Osteocyte (in vitro differentiated cells): Measurements from ENCODE around the genes NECTIN1 and ARHGEF12.

- PRO-cap, result no peak
Measured at GRCh38 chr11:119352816-119353427, 6.4 kb upstream of the MFRP start.

DNA sequence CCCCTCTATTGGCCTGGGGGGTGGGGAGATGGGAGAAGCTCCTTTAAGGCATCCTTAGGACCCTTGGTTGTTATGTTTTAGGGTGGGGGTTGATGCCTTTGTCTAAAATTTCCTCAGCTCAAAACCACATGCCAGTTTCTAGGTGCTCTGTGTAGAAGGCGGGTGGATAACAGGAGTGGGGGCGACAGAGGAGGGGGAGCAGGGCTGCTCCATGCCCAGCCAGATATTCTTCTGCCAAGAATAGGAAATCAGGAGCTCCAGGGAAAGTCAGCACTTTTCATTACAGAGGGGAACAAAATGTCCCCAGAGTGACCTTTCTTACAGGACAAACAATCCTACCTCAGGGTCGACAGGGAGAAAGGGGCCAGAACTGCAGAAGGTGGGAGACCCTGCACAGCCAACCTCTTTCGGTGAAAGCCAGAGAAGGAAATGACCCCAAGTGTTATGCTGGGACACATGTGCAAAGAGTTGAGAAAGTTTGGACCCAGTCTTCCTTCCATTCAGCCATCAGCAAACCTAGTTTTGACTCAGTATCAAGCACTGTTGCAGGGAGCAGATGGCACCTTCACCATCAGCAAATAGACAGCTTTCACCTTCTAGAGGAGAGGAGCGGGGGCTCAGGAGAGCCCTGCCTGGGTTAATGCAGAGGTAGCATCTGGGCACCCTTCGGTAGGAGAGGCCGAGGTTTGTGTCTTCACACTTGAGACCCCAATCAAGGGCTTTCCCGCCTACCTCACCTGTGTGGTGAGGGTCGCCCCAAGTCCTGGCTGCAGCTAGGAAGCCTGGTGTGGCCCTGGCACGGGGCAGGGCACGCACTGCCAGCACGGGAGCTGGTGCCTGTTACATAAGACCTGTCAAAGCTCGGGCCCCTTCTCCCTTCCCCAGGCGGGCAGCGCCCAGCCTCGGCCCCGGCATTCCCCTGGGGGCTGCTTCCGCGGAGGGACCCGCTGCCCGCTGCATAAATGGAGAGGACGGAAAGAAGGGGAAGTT, 16.1 kb upstream of the MFRP start:
- PRO-cap, result no peak

DNA sequence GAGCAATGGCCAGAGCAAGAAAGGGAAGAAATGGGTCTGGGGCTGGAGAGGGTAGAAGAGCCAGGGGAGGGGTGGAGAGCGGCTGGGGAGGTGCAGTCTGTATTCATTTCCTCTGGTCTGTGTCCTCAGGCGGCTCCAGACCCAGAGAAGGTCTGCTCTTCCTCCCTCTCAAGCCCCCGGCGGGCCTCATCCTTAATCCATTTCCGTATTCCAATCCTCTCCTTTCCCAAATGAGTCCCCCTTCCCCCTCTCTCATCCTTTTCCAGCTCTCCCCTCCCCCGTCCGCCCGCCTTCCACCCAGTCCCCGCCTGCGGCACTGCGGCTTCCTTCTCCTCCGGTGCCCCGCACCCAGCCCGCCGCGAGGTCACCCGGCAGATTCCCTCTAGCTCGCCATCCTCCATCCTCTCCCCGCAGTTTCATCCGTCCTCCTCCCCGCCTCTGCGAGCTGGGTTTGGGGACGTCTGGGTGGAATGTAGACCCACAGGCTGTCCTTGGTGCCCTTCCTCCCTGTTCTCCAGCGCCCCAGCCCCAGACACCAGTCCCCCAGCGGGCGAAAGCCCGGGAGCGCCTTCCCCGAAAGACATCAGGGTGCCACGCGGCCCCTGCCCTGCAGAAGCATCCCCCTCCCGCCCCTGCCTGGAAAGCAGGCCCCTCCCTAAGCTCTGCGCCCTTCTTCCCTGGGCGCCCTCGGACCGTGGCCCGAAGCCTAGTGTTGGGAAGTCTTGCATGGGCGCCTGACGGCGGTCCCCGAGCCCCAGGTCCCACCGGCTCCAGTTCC, 451 bp downstream of the THY1 start:
- PRO-cap, result no peak

- PRO-cap, result no peak
Measured at GRCh38 chr11:119460623-119460974, 37.6 kb upstream of the THY1 start.

GRCh38 chr11:119664866-119665441, 64.0 kb downstream of the NECTIN1 start:
- PRO-cap, result no peak

DNA sequence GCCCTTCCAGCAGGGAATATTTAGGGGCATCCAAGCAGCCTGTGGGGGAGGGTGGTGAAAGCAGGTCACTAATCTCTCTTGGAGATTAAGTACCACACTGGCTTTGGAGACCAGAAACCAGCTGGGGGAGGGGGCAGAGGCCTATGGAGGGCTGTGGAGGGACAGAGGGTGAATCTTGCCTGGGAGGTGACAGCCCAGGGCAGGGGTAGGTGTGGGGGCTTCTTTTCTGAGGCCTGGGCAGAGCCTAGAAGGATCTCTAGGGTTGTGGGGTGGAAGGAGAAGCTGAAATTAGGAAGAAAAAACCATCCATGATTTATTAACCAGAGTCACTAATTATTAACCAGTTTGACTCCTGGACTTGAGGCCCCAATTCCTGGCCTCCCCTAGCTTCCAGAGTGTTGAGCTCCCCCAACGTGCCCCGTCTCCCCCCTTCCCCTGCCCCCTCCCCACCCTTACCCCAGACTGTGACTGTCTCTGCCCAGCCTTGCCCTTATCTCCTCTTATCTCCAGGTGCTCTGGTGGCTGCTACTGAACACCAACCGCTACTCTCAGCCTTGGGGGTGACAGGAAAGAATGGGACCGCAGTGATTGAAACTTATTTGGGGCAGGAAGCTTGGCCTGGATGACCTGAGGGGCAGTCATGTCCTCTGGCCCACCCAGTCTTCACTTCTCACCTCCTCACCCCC, 15.8 kb downstream of the NECTIN1 start:
- PRO-cap, result no peak

DNA sequence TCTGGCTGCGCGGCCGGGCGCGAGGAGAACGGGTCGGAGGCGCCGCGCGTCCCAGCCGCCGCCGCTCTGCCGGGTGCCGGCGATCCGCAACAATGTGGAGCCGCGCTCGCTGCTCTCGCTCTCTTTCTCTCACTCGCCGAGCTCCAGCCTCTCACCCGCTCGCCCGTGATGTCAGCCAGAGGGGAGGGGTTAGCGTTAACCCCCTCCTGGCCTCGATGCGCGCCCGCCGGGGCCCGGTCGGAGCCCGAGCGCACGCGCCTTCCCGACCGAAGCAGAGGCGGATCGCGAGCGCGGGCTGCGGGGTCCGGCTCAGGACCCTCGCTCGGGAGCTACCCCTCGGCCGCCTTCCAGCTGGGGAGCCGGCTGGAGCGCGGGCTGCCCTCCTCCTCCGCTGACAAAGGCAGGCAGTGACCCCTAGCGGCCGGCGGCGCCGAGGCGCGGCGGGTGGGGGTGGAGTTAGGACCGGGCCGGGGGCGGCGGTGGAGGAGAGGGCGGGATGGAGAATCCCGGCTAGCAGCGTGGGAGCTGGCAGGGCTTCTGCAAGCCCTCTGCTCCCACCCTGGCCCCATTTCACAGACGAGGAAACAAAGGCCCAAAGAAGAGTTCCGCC, at the start of gene NECTIN1:
Gene NECTIN1 (minus strand): TSS at position 126 of the 610 bp plus-strand sequence.
- PRO-cap, result bidirectional peak, plus-strand start at position 465 of the sequence, minus-strand start at position 96 of the sequence

GRCh38 chr11:119780272-119780535, 51.2 kb upstream of the NECTIN1 start:
- PRO-cap, result no peak

GRCh38 chr11:119832589-119832955, 103.6 kb upstream of the NECTIN1 start:
- PRO-cap, result no peak

DNA sequence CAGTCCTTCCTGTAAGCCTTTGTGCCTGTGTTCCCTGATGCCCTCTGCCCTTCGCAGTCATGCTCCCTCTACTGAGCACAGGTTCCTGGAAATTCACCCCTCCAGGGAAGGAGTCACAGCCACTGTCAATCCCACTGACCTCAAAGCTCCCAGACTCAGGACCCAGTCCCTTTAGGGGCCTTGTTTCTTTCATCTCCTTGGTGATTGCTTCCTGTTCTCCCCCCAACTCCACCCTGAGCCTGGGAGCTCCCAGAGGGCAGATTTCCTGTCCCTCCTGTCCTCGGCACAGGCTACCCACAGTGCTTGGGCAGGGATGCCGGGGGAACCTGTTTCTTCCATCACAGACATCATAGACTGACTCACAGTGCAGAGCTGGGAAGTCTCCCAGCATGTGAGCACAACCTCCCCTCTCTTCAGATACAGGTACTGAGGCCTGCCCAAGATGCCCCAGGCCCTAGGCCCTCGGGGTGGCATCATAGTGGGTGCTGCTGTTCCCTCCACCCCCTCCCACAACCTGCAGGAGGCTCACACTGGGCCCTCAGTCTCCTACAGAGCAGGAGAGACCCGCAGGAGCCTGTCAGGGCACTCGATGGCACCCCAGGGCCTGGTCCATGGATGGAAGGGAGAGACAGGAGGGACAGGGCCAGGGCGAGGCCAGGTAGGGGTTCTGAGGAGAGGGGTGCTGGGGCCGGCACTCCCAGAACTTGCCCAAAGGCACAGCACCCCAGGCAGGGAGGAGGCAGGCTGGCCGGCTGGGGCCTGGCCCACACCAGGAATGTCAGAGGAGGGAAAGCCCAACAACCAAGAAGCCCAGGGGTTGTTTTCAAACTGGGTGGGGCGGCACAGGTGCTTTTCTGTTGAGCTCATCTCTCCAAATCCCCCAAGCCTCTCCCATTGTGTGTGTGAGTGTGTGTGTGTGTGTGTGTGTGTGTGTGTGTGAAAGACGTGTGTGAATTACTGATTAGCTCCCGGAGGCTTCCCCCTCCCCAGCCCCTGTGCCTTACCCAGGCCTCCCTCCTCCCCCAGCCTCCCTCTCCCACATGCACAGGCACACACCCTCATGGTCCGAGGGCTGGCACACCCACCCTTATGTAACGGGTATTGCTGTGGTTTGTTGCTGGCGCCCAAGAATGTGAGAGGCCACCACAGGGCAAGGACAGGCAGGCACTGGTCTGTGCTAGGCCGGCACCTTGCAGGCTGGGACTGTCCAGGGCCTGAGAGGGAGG, 16.3 kb downstream of the TRIM29 start:
- PRO-cap, result no peak

GRCh38 chr11:120122906-120123485, 14.9 kb downstream of the TRIM29 start:
- PRO-cap, result no peak

DNA sequence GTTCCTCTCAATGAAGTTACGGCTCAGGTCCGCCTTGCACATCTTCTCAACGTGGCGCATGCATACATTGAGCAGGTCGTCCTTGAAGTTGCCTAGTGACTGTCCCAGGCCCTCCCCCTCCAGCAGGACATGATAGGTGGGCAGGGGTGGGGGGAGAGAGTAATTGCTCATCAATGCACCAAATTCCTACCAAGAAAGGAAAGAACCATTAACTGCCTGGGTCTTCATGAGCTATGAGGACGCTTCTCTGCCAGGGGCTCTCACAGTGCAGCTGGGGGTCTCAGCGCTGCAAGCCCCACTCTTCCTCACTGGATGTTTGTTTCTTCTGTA, 12.2 kb downstream of the TRIM29 start:
- PRO-cap, result no peak

DNA sequence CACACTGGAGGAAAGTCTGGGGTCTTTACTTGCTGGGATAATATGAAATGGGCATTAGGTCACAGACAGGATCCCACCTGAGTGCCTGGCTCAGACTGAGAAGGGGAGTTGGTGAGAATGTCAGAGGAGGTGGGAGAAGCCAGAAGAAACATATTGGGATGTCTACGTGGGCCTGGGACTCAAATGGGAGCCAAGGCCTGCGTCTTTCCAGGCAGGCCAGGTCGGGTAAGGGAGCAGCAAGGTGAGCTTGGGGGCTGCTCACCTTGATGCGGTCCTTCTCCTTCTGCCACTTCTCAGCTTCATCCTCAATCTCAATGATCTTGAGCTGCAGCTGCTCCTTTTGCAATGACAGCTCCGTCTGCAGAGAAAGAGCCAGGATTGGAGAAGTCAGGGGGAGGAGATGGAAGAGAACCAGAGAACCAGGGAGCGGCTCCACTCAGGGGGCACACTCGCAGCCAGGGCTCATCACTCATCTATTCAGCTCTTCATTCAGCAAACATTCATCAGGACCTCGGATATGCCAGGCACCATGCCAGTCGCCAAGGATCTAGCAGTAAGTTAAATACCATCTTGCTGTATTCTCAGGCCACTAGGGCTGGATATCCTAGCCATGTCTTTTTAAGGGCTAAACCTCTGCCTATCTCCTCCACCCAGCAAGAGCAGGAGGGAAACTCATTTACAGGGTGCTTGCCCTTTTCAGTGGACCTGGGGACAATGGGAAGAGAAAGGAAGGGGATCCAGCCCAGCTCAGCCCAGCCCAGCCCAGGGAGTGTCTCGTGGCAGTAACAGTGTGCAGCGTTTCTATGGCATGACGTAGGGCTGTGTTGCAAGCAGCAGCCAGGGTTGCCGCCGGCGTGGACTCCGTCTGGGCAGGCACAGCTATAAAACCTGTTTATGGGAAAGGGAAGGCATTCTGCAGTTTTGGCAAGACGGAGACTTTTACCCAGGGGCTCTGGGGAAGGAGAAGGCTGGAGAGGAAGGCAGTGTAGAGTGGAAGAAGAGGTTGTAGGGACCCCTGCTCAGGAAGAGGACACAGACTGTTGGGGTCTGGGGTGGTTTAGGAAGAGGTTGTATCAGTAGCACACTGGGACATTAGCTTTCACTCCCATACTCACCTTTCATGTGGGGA, 9.4 kb downstream of the TRIM29 start:
- PRO-cap, result no peak

- PRO-cap, result no peak
Measured at GRCh38 chr11:120135519-120136288, 2.2 kb downstream of the TRIM29 start.

DNA sequence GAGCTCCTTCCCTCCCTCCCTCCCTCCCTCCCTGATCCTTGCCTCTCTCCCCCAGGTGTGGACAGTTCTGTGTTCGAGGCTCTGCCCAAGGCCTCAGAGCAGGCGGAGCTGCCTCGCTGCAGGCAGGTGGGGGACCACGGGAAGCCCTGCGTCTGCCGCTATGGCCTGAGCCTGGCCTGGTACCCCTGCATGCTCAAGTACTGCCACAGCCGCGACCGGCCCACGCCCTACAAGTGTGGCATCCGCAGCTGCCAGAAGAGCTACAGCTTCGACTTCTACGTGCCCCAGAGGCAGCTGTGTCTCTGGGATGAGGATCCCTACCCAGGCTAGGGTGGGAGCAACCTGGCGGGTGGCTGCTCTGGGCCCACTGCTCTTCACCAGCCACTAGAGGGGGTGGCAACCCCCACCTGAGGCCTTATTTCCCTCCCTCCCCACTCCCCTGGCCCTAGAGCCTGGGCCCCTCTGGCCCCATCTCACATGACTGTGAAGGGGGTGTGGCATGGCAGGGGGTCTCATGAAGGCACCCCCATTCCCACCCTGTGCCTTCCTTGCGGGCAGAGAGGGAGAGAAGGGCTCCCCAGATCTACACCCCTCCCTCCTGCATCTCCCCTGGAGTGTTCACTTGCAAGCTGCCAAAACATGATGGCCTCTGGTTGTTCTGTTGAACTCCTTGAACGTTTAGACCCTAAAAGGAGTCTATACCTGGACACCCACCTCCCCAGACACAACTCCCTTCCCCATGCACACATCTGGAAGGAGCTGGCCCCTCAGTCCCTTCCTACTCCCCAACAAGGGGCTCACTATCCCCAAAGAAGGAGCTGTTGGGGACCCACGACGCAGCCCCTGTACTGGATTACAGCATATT, 10.9 kb upstream of the POU2F3 start:
- PRO-cap, result no peak

DNA sequence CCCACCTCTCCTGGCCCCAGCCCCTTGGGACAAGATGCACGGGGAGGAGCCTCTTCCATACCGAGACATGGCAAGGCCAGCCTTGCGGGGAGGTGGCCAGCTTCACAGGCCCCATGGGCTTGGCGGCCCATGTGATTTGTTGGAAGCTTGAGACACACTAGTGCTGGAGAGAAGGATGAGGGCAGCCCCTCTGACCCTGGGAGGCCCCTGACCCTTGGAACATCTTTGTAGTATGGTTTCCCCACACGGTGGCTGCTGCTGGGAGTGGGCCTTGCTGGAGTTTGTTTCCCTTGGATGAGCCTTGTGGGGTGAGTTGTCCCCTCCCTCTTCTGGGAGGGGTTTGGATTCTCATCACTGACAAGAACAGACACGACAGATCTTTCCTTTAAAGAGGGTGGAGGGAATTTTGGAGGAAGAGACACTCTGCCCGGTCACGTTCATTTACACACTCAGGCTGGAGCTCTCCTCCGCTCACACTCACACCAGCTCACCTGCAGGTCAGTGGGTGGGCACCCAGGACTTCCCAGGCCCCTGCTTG, 31.6 kb downstream of the POU2F3 start:
- PRO-cap, result no peak

DNA sequence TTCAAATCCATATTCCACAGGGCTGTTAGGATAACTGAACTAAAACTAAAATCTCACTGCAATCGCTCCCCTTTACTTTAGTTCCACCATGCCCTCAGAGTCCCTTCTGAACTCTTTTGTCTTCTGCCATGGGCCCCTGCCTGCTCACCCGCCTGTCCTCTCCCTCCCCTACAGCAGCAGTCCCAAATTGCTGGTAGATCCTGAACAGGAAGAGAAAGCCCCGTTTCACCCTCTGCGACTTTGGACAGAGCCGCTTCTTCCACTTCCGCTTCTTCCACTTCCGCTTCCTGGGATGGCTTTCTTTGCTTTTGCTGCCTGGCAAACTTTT, 35.7 kb upstream of the TLCD5 start:
- PRO-cap, result no peak

GRCh38 chr11:120304484-120304871, 20.6 kb upstream of the TLCD5 start:
- PRO-cap, result no peak

GRCh38 chr11:120310557-120311363, 14.3 kb upstream of the TLCD5 start:
- PRO-cap, result no peak

- PRO-cap, result bidirectional peak, plus-strand start at chr11:120336255, minus-strand start at chr11:120336118
Measured at GRCh38 chr11:120335445-120336617, at the start of gene ARHGEF12. ARHGEF12 (plus strand) TSS chr11:120336413.